ENCODE measurements around the genes BUD23, CLDN3, CLDN4 and LIMK1.

DNA sequence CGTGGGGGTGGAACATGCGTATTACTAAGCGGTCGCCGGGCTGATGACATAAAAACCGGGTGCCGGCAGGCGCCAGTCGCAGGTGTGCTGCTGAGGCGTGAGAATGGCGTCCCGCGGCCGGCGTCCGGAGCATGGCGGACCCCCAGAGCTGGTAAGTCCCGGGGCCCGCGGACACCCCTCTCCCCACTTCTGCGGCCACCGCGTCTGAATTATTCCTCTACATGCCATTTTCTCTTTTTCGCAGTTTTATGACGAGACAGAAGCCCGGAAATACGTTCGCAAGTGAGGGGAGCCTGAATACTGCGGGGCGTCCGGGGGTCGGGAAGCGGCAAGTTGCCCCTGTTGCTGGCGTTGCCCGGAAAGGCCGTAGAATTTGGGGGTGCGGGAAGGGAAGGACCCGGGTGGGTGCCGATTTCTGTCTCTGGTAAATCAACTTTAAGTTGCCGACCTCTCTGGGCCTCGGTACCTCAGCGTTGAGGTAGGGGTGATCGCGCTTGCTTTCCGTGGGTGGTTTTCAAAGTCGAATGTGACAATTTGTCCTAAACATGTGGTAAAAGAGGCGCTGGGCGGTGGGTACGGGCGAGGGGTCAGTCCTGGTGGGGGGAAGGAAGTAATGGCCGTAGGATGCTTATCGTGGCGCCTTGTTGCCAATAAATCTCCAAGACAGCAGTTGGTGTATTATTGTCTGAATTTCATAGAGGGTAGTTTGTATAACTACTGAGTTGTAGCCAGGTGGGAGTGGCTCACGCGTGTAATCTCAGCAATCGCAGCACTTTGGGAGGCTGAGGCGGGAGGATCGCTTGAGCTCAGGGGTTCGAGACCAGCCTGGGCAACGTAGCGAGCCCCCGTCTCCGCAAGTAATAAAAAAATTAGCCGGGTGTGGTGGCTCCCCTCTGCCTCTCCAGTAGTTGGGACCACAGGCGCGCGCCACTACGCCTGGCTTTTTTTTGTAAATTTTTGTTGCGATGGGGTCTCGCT, at the start of gene BUD23:
Gene BUD23, plus strand, starts transcription at position 75 of the 978 bp plus-strand sequence.
- PRO-cap = unidirectional peak, plus-strand start at position 75 of the sequence
- RAMPAGE, long total RNA, 4 experiments = start-site peak on the plus strand in 4 of 4 experiments, centred at positions 70 to 89 of the sequence, 75 to 261 reads per replicate

GRCh38 chr7:73768302-73769493, 1.4 kb downstream of the CLDN3 start:
- PRO-cap = no peak
- RAMPAGE, long total RNA, 4 experiments = no peak in any of the 4 experiments

- PRO-cap = no peak
- RAMPAGE, long total RNA, 4 experiments = no peak in any of the 4 experiments
These were observed at the start of gene CLDN3 for GRCh38 chr7:73770075-73771075. TSS of gene CLDN3 (minus strand) at chr7:73770270.

- PRO-cap = no peak
- RAMPAGE, long total RNA, 4 experiments = no peak in any of the 4 experiments
These were observed 26.7 kb upstream of the CLDN3 start for GRCh38 chr7:73796797-73797104.

DNA sequence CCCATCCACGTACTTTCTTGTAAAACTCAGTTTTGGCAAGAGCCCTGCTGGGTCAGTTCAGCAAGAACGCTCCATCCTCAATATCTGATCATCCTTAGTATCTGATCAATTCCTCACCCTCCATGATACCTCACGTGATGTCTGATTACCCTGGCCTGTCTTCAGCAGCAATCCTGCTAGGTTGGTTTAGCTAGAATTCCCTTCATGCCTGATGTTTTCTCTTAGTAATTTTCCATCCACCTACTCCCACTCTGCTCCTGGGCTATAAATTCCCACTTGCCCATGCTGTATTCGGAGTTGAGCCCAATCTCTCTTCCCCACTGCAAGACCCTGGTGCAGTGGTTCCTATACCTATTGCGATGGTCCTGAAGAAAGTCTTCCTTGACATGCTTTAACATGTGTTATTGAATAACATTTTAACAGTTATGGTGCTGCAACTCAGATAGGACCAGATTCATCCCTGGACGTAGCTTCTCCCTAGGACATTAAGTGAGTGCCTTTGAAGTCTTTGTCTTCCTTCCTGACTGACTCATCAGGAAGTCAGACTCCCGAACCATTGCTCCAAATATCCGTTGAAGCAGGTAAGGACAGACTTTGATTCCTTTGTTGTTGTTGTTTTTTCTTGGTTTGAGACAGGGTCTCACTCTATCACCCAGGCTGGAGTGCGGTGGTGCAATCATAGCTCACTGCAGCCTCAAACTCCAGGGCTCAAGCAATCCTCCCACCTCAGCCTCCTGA, 29.3 kb upstream of the CLDN3 start:
- PRO-cap = no peak
- RAMPAGE, long total RNA, 4 experiments = no peak in any of the 4 experiments

DNA sequence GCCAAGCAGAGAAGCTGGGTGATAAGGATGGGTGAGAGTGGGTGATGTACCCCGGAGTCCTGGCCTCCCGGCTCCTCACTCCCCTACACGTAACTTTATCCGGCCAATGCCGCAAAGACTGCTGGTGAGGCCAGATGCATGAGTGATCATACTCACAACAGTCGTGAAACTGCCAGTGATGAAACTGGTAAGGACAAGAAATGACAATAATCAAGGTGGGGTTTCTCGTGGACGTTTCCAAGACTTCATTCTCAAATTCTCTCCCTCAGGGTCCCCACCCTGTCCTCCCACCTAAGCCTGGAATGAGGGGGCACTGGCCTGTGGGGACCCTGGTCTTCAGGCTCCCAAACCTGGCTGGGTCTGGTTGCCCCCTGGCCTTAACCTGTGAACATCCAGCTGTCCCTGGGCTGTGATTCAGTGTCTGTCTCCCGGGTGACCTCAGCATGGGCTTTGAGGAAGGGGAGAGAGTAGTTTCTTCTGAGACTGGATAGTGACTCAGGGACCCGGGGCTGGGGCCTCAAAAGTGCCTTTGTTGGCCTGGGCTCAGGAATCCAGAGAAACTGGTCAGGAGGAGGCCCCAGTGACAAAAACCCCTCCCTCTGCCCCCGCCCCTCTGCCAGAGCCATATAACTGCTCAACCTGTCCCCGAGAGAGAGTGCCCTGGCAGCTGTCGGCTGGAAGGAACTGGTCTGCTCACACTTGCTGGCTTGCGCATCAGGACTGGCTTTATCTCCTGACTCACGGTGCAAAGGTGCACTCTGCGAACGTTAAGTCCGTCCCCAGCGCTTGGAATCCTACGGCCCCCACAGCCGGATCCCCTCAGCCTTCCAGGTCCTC, at the start of gene CLDN4:
Gene CLDN4, plus strand, starts transcription at position 653 of the 837 bp plus-strand sequence.
- PRO-cap = no peak
- RAMPAGE, long total RNA, 4 experiments = no peak in any of the 4 experiments

- PRO-cap = no peak
- RAMPAGE, long total RNA, 4 experiments = no peak in any of the 4 experiments
These were observed 2.7 kb downstream of the CLDN4 start for GRCh38 chr7:73833229-73834135.

GRCh38 chr7:73986100-73986878, 41.7 kb upstream of the ELN start:
- PRO-cap = no peak
- RAMPAGE, long total RNA, 4 experiments = no peak in any of the 4 experiments

GRCh38 chr7:73991971-73992554, 35.9 kb upstream of the ELN start:
- PRO-cap = no peak
- RAMPAGE, long total RNA, 4 experiments = no peak in any of the 4 experiments

DNA sequence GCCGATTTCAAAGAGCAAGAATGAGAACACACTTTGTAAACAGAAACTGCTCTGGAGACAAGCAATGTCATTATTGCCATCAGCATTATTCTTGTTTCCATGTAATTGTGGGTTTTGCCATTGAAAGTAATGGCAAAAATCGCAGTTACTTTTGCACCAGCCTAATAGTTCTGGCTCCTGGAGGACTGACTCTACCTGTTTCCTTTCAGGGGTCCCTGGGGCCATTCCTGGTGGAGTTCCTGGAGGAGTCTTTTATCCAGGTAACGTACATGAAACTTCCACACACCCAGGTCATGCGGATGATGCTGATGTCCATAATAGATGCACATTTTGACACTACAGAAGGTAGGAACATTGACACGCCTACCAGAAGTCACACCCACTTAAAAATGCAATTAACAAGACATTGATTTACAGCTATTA, 7.2 kb downstream of the ELN start:
- PRO-cap = no peak
- RAMPAGE, long total RNA, 4 experiments = no peak in any of the 4 experiments

GRCh38 chr7:74059606-74060746, 23.6 kb upstream of the LIMK1 start:
- PRO-cap = no peak
- RAMPAGE, long total RNA, 4 experiments = start-site peak on the plus strand in 1 of 4 experiments, at chr7:74059891-74060494 at its widest, 27 reads per replicate

GRCh38 chr7:74061687-74062742, 21.6 kb upstream of the LIMK1 start:
- PRO-cap = unidirectional peak, minus-strand start at chr7:74062273
- RAMPAGE, long total RNA, 4 experiments = start-site peak on the minus strand in 2 of 4 experiments, at chr7:74062253-74062327 at its widest, 16 to 28 reads per replicate

DNA sequence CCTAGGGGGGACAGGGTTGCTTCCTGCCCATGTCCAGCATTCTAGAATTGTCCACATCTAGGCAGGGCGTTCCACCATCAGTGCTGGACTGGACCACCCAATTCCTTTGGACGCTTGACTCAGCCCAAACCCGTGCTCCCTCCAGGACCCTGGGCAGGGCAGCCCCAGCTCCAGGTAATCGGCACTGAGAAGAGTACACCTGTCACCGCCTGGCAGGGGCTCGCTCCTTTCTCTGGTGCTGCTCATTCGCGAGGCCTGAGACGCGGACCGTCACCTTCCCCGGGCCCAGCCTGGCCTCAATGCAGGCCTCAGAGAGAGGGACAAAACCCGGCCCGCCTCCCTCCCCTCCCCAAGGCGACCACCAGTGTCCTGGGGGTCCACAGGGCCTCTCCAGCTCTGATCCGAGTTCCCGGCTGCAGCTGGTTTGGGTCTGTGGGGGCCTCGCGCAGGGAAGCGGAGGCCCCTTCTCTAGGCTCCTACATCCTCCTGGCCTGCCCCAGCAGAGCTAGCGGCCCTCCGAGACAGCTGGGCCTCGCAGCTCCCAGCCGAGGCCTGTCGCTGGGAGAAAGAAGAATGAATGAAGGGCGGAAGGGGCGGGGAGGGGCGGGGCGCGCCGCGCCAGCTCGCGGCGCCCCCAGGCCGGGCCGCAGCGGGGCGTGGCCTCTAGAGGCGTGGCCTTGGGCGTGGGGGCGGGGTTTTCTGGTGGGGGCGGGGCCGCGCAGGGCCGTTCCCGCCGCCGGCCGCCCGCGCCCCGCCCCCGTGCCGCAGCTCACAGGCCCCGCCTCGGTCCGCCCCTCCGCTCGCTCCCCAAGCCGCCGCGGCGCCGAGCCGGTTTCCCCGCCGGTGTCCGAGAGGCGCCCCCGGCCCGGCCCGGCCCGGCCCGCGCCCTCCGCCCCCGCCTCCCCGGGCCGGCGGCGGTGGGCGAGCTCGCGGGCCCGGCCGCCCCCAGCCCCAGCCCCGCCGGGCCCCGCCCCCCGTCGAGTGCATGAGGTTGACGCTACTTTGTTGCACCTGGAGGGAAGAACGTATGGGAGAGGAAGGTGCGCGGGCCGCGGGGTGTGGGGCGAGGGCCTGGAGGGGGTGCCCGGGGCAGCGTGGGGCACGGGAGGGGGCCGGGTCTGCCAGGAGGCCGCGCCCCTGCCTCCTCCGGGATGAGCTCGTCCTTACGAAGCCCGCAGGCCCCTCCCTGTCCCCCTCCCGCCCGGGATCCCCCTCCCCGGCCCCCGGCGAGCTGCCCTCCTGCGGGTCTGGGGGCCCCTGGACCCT, at the start of gene LIMK1:
Gene LIMK1, plus strand, starts transcription at position 799 of the 1,266 bp plus-strand sequence.
- PRO-cap = no peak
- RAMPAGE, long total RNA, 4 experiments = no peak in any of the 4 experiments

- PRO-cap = no peak
- RAMPAGE, long total RNA, 4 experiments = no peak in any of the 4 experiments
These were observed 15.3 kb downstream of the EIF4H start for GRCh38 chr7:74189183-74190031.

- PRO-cap = no peak
- RAMPAGE, long total RNA, 4 experiments = no peak in any of the 4 experiments
These were observed 13.5 kb downstream of the LAT2 start for GRCh38 chr7:74222945-74224028.

DNA sequence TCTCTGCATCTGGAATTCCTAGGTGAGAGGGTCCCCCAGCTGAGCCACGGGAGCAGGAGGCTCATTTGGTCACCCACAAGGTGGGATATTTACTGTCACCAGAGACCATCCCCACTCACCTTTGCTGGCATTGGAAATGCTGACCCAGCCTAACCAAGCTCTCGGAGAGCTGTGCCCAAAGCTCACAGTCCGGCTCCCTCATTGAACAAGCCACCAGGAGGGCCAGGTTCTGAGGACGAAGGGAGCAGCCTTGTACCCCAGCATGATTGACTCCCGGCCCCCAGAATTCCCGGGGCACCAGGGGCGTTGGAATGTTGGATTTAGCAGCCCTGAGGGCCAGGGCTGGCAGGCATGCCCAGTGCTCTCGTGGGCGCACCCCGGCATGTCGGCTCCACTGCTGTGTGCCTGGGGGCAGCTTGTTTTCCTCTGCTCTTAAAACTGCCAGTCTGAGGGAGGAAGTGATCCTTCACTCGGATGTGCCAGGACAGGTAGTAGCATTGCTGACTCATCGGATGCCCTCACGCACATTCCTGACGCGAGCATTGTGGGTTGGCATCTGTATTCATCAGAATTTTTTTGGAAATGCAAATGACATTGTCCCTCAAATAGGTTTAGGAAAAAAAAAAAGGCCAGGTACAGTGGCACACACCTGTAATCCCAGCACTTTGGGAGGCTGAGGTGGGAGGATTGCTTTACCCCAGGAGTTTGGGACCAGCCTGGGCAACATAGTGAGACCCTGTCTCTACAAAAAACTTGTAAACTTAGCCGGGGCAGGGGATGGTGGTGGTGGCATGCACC, 23.4 kb downstream of the CLIP2 start:
- PRO-cap = no peak
- RAMPAGE, long total RNA, 4 experiments = no peak in any of the 4 experiments

DNA sequence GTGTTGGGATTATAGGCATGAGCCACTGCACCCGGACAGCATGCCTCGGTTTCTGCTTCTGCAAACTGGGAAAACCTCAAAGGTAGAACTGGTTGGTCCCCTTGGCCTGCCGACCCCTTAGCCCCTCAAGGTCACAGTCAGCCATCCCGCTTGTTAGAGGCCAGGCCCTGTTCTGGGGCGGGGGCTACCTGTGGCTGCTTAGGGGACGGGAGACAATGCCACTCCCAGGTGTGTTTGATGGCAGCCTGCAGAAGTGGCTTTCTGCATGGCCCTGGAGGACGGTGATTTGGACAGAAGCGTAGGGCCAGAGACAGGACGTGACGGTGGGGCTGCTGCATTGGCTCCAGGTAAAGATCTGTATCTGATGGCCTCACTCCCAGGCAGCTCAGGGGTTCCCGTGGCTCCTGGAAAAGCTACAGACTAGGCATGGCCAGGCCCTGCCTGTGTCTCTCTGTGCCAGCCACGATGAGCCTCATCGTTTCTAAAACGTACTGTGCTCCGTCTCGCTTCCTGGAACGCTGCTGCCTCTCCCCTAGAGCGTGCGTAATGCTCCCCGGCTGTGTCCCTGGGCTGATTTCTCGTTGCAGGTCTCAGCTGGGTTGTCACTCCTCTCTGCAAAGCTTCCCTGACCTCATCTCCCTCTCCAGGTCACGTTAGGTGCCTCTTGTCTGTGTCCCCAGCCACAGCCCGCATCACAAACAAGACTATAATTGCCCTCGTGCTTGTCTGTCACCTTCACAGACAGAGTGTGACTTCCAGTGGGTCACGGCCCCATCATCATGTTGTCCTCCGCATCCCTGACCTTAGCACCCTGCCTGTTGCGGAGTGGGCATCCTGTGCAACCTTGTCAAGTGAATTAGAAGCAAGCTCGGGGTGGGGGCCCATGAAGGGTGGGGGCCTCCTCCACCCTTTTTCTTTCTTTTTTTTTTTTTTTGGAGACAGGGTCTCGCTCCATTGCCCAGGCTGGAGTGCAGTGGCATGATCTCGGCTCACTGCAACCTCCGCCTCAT, 12.6 kb downstream of the GTF2IRD1 start:
- PRO-cap = no peak
- RAMPAGE, long total RNA, 4 experiments = no peak in any of the 4 experiments

DNA sequence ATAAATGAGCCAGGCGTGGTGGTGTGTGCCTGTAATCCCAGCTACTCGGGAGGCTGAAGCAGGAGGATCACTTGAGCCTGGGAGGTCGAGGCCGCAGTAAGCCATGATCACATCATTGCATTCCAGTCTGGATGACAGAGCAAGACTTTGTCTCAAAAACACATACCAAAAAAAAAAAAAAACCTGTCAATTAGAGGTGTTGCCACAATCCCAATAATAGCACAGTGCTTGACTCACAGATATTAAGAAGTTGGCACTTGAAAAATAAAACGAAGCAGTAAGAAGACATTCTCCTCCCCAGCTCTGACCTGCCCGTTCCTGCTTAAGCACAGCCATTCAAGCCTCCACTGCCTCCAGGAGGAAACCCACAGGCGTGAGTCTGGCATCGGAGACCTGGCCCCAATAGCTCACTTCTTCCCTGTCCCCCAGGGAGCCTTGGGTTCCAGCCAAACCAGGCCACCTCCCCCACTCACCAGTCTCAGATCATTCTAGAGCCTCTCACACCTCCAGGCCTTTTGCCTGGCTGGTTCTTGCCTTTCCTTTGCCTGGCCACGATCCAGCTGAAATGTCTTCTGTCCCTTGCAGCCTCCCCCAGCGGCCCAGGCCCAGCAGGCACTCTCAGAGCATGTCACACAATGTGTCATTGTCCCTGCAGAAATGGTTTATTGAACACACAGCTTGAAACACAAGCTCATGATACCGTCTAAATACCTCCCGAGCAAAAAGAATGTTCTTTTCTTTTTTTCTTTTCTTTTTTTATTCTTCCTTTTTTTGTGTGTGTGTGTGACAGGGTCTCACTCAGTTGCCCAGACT, 45.2 kb upstream of the GTF2I start:
- PRO-cap = no peak
- RAMPAGE, long total RNA, 4 experiments = no peak in any of the 4 experiments

DNA sequence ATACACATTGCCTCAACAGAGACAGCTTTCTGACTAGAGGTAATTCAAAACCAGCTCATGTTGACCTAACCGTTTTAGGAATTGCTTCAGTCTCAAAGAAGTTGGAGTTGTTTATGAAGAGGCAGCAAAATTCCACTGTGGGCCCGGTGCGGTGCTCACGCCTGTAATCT, 2.2 kb upstream of the GTF2I start:
- PRO-cap = no peak
- RAMPAGE, long total RNA, 4 experiments = no peak in any of the 4 experiments

GRCh38 chr7:74655650-74655989, 1.9 kb upstream of the GTF2I start:
- PRO-cap = no peak
- RAMPAGE, long total RNA, 4 experiments = no peak in any of the 4 experiments

Data from omental fat pad (tissue), 4 donors.